ENCODE measurements around the genes MPP3 and GJC1.

DNA sequence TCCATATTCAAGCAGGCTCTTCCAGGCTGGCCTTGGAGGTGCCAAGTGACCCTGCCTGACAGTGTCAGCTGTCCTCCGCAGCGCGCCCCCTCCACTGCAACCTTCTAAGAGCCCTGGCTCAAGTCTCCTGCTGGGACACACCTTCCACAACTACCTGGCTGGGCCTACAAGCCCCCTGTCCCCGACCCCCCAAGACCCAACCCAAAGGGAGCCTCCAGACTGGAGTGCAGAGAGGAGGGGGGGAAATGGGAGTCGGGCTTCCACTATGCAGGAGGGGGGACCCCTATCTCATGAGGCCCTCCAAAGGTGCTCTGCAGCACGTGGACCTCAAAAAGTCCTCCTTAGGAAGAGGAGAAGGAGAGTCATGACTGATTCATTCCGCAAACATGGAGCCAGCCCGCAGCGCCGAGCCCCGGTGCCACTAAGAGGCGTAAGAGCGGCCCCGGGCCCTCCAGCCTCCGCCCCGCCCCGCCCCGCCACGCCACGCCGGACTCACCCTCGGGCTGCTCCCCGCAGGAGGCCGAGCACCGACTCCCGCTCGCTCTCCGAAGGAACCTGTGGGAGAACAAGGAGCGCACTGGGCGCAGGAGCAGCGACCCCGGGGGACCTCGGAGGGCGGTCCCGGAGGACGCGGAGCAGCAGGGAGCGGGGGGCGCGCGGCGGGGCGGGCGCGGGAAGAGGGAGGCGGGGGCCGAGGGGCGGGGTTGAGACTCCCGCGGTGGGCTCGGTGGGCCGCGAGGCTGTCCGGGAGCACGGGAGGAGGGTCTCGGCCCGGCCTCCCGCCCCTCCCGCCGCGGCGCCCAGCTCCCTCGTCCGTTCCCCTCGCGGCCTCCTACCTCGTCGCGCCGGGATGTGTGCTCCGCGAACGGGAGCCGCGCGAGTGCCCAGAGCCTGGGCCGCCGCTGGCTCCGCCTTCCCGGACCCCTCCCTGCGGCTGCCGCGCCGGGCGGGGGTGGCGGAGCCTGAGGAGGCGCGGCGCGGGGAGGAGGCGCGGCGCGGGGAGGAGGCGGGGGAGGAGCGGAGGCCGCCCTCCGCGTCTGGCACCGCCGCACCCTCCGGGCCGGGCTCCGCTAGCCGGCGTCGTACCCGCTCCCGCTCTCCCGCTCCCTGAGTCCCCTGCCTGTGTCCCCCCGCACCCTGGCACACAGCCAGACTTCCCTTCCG lies at the start of gene MPP3:
Gene MPP3, minus strand, starts transcription at position 882 of the 1,164 bp plus-strand sequence.
- PRO-cap, result bidirectional peak, plus-strand start at position 548 of the sequence, minus-strand start at position 423 of the sequence; bidirectional peak, plus-strand start at position 1,049 of the sequence, minus-strand start at position 845 of the sequence
- RAMPAGE, long total RNA, result no peak

GRCh38 chr17:44078437-44079029 lies 8.0 kb downstream of the G6PC3 start:
- PRO-cap, result no peak
- RAMPAGE, long total RNA, result no peak

- PRO-cap, result unidirectional peak, plus-strand start at chr17:44083751
- RAMPAGE, long total RNA, result no peak
These were observed 12.9 kb downstream of the G6PC3 start for GRCh38 chr17:44083221-44084029.

GRCh38 chr17:44114510-44115258 lies 8.8 kb downstream of the HDAC5 start:
- PRO-cap, result no peak
- RAMPAGE, long total RNA, result no peak

- PRO-cap, result no peak
- RAMPAGE, long total RNA, result no peak
These were observed 1.2 kb downstream of the HDAC5 start for GRCh38 chr17:44122212-44122733.

- PRO-cap, result bidirectional peak, plus-strand start at chr17:44138529, minus-strand start at chr17:44138334
- RAMPAGE, long total RNA, result no peak
These were observed 3.7 kb upstream of the HROB start for GRCh38 chr17:44137773-44138710.

DNA sequence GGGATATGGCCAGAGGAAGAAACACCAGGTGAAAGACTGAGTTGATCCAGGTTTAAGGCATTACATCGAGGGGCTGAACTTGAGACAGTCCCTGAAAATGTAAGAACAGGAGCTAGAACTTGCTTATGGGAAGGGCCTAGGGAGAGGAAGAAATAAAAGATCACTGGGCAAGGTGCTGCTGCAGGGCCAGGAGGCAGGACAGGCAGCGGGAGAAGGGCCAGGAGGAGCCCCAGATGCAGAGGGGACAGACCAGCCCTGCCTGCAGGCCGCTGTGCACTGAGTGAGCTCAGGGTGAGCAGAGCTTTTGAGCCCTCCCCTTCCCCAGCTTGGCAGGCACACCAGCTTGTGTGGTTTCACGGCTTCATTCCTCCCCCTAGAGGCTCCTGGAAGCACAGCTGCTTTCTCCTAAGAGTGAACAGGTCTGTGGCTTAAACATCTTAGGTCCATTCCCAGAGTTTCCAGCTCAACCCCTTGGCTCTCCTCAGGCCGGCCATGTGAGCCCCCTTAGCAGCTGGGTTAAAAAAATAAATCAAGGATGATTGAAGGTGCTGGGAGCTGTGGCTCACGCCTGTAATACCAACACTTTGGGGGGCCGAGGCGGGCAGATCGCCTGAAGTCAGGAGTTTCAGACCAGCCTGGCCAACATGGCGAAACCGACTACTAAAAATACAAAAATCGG lies 2.1 kb upstream of the ASB16 start:
- PRO-cap, result no peak
- RAMPAGE, long total RNA, result no peak

DNA sequence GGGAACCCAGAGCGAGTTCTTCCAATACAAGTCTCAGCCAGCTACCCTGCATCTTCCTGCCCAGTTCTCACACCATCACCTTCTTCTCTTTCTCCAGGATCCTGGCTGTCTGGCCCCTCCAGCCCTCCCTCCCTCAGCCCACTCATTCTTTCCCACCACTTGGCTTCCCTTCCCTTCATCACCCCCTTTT lies 5.8 kb downstream of the UBTF start:
- PRO-cap, result no peak
- RAMPAGE, long total RNA, result no peak

DNA sequence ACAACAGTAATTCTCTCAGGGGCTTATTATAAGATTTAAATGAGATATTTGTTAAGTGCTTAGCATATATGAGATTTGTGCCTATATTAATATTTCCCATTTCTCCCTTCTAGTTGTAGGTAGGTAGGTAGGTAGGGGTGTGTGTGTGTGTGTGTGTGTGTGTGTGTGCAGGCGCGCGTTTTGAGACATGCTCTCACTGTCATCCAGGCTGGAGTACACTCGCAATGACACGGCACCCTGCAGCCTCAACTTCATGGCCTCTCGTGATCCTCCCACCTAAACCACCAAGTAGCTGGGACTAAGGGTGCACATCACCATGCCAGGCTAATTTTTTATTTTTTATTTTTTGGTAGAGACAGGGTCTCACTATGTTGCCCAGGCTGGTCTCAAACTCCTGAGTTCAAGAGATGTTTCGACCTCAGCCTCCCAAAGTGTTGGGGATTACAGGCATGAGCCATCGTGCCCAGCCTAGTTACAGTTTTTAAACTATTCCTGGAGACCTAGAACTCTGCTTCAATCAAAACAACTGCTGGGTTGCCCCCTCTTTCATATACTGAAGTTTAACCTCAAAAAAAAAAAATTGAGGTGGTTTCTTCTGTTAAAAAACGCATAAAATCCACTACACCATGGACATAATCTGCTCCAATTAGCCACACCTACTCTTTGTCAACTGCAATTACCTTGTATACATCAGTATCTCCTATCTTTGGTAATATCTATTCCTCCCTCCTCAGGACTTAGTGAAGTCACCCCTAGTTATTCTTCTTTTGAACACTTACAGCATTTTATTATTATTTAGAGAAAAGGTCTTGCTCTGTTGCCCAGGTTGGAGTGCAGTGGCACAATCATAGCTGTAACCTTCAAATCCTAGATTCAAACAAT lies 49.6 kb downstream of the GPATCH8 start:
- PRO-cap, result no peak
- RAMPAGE, long total RNA, result no peak

GRCh38 chr17:44757569-44757991 lies 1.2 kb upstream of the ADAM11 start:
- PRO-cap, result no peak
- RAMPAGE, long total RNA, result no peak

DNA sequence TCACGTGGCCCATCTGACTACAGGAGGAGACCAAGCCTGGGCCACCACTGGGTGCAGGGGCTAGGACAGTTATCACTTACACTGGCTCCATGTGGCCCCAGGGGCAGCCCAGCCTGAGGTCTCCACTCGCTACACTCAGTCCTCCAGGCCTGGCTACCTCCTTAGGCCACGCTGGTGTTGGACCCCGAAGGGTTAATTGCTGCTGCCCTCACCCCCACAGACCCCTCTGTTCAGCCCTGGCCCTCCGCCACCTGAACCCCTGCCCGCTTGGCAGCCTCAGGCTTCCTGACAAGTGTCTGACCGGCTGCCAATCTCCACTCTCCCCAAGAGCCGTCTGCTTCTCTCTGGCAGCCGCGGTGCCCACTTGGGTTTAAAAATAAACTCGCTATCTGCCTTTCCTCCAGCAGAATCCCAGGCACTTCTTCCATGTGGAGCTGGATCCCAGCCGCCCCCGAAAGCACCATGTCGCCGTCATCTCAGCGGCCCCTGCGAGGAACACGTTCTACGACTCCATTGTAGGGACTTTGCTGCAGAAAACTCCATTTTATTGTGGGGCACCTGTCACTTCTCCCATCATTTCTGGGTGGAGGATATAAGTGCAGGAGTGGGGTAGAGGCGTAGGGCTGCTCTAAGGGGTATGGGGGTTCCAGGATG lies 27.9 kb downstream of the ADAM11 start:
- PRO-cap, result no peak
- RAMPAGE, long total RNA, result no peak

DNA sequence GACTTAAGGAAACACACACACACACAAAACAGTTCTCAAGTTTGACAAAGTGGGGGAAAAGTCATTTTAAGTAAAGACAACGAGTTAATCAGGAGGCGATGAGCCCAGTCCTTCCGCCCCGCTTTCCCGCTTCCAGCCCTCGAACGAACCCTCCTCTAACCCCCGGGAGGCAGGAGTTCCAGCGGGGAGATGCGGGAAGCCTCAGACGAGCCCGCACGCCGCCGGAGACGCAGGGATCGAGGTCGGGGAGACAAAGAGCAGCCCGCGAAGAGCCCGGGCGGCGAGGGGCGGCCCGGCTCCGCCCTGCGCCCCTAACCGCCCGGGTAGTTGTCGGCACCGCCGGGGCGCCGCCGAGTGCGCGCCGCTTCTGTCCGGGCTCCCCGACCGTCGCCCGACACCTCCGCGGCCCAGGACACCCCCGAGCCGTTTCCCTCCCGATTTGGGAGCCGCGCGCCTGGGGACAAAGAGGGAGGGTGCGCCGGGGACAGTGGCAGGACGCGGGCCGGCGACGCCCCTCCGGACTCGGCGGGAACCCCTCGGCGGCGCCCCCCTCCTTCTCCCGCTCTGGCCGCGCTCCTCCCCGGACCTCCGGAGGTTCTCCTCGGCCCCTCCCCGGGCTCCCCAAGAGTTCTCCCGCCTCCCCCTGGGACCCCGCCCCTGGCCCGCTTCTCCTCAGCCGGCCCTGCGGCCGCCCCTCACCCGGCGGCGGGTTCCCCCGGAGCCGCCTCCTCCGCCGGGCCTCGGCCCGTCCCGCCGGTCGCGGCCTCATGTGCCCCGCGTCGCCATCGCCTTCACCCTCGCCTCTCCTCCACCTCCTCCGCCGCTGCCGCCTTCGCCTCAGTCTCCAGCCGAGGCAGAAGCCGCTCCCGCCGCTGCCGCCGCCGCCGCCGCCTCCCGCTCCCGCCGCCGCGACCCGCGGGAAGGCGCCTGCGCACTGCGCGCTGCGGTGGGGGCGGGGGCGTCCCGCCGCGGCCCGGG lies at the start of gene GJC1:
Gene GJC1, minus strand, starts transcription at position 925 of the 978 bp plus-strand sequence.
- PRO-cap, result bidirectional peak, plus-strand start at position 466 of the sequence, minus-strand start at position 429 of the sequence; unidirectional peak, minus-strand start at position 565 of the sequence; bidirectional peak, plus-strand start at position 949 of the sequence, minus-strand start at position 910 of the sequence
- RAMPAGE, long total RNA, result no peak

GRCh38 chr17:44911094-44911846 lies 4.0 kb downstream of the GFAP start:
- PRO-cap, result no peak
- RAMPAGE, long total RNA, result no peak

GRCh38 chr17:44921075-44921814 lies 5.9 kb upstream of the GFAP start:
- PRO-cap, result no peak
- RAMPAGE, long total RNA, result no peak

DNA sequence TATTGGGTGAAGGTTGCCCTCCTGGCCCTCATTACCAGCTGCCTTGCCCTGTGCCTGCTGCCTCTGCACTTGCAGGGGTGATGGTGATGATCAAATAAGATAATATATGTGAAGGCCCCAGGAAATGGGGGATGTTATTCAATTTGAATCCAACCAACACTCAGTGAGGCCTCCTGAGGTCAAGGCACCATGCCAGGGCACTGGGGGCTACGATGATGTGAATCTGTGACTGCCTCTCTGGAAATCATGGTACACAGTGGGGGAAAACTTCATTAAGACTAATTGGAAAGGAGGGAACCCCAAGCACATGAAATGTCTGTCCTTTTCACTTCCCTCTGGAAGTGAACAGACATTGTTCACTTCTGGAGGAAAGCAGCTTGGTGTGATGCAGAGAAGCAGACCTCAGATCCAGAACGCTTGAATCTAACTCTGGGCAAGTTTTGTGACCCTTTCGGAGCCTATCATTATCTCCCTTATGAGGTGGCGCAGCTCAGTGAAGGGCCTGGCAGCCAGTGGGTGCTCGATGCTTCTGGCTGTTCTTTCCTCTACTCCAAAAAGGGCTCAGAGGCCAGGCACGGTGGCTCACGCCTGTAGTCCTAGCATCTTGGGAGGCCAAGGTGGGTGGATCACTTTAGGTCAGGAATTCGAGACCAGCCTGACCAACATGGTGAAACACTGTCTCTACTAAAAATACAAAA lies 8.0 kb upstream of the GFAP start:
- PRO-cap, result no peak
- RAMPAGE, long total RNA, result no peak

- PRO-cap, result no peak
- RAMPAGE, long total RNA, result no peak
These were observed 14.7 kb downstream of the KIF18B start for GRCh38 chr17:44932568-44933518.

GRCh38 chr17:44988131-44988790 lies 20.2 kb upstream of the C1QL1 start:
- PRO-cap, result no peak
- RAMPAGE, long total RNA, result no peak

DNA sequence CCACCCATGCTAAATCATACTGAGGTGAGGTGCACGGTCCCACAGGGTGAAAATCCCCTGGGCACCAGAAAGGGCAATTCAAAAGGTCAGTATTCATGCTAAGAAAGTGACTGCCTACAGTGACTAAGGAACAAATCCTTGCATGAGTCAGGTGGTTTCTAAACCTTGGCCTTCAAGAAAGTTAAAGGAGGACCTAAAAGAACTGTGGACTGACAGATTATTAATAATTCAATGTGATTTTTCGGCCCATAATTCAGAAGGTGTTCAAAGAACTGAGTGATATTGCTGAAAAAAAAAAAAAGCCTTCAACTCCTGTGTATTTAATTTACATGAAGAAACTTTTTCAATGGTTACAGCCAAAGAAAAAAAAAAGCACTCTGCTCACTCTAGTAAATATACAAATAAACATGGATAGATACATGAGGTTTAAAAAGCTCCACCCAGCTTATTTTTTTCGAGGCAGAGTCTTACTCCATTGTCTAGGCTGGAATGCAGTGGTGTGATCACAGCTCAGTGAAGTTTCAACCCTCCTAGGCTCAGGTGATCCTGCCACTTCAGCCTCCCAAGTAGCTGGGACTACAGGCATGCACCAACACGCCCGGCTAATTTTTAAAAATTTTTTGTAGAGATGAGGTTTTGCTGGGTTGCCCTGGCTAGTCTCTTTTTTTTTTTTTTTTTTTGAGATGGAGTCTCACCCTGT lies 4.4 kb downstream of the DCAKD start:
- PRO-cap, result no peak
- RAMPAGE, long total RNA, result no peak

GRCh38 chr17:45116525-45116957 lies 15.8 kb downstream of the PLCD3 start:
- PRO-cap, result no peak
- RAMPAGE, long total RNA, result no peak

DNA sequence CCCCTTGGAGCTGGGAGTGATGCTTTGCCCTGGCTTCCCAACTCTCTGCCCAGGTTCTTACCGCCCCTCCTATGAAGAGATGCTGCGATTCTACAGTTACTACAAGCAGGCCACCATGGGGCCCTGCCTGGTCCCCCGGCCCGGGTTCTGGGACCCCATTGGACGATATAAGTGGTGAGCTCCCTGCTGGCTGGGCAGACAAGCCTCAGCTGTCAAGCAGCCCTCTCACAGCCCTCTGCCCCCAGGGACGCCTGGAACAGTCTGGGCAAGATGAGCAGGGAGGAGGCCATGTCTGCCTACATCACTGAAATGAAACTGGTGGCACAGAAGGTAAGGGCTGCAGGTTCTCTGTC lies 936 bp downstream of the ACBD4 start:
- PRO-cap, result no peak
- RAMPAGE, long total RNA, result no peak